Vein endothelial cell (primary cell): ENCODE measurements around a stretch of chr3.

- CAGE, long polyA plus RNA = no peak
Observed at GRCh38 chr3:58035079-58035784, 27.0 kb downstream of the FLNB start.

DNA sequence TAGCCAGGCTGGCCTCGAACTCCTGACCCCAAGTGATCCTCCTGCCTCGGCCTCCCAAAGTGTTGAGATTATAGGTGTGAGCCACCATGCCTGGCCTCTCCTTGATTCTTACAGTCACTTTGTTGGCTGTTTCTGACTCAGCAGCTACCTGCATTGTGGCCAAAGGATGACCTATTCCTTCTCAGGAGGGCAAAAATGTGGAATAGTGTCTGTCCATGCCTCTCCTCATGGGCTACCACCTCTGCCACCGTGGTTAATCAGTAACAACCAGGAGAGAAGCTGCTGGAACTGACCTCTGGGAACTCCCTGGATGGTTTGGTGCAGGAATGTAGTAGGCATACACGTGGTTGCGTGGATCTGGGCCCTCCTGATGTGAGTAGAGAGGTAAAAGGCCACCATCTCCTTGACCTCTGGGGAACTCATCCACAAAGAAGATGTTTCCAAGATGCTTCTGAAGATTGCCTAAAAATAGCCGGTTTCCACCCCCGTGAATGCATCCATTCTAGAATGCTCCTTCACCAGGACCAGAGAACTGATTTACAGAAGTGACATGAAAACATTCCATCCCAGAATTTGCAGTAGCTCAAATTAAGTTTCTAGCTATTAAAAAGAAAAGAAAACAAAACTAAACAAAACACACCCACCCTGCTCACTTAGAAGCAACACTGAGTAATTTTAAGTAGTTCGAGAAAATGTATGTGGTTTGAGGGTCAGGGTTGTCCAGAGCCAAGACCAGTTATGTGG, 63.4 kb downstream of the FLNB start:
- CAGE, long polyA plus RNA = no peak

- CAGE, long polyA plus RNA = no peak
Observed at GRCh38 chr3:58102896-58103774, 94.9 kb downstream of the FLNB start.

- CAGE, long polyA plus RNA = no peak
Observed at GRCh38 chr3:58111438-58112248, 99.1 kb downstream of the DNASE1L3 start.

DNA sequence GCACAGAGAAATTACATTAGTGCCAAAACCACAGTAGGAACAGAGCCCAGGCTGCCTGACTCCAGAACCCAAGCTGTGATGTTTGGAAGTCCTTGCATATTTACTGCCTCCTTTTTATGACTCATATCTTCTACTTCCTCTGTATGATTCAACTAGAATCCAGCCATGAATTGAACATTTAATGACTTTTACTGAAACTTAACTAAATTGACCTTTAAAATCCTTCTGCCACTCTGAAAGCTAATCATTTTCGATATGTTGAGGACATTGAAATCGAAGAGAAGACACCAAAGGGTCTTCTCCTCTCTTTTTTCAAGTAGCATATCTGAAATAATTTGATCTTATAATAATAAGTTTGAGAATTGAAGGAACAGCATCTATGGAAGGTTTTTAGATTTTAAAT, 33.8 kb upstream of the RPP14 start:
- CAGE, long polyA plus RNA = no peak

GRCh38 chr3:58342625-58343083, 10.0 kb downstream of the PXK start:
- CAGE, long polyA plus RNA = no peak

DNA sequence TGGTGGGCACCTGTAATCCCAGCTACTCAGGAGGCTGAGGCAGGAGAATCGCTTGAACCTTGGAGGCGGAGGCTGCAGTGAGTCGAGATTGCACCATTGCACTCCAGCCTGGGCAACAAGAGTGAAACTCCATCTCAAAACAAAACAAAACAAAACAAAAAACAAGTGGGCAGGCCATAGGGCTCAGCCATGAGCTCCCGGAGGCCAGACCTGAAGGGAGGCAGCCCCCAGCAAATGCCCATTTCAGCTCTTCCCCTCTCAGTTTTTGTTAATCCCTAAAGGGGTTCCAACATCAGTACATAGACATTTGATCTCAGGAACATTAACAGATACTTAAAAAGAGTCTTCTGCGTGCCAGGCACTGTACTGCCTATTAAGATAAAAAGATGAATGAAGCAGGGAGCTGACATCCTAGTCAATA, 12.0 kb downstream of the PXK start:
- CAGE, long polyA plus RNA = no peak

DNA sequence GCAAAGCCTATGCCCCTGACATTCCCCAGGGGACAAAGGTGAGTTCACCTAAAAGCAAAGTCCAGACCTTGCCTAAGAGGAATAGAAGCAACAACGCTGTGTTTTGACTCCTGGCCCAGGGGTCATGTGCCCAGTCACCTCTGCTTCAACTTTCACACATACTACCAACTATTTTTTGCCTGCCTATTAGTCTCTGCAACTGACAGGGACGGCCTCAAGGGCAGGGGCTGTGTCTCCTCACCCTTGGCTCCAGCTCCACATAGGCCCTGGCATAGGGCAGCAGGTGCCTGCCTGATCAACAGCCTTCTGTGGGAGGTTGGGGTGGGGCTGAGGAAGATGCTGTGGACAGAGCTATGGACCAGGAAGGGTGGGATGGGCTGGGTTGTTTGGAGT, 41.9 kb downstream of the FAM3D start:
- CAGE, long polyA plus RNA = no peak

DNA sequence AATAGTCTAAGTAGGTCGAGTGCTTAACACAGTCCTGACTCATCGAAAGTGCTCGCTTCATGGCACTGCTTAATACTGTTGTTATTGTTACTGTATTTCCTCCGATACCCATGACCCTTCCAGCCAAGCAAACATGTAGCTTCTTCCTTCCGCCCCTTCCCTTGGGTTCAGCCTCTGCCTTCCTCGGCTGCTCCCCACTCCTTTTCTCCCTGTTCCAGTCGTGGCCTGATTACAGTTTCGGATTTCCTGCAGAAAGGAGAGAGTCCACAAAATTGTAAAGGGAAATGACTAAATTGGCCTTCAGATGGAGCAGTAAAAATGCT, 37.8 kb downstream of the FAM3D start:
- CAGE, long polyA plus RNA = no peak

DNA sequence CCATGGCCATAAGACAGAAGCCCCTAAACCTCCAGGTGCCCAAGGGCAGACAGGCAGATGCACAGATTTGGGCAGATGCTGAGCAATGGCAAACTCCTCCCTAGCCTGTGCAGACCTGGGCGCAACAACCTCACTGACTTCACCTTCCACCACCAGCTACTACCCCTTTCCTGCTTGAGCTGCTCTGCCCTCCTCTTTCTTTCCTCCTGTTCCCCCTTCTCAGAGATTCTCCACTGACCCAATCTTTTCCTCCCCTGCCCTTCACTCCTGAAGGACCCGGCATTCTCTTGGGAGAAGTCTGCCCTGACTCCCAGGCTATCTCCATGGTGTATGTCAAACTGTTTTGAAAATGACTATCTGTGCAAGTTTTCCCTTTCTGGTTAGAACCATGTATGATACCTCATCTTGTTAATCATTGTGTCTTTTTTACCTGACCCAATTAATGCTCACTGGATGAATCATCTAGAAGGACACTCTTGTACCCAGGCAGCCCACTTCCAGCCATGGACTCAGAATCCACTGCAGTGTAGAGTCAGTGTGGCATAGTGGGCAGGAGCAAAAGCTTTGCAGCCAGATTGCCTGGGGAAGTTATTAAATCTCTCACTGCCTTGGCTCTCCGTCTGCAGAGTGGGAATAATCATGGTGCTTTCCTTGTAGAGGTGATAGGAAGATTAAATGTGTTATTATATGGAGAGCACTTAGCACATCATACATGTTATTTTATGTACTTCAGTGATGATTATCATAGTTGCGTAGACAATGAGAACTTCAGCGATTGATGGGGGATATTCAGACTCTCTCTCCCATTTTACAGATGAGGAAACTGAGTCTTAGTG, 1.2 kb downstream of the FAM3D start:
- CAGE, long polyA plus RNA = no peak

DNA sequence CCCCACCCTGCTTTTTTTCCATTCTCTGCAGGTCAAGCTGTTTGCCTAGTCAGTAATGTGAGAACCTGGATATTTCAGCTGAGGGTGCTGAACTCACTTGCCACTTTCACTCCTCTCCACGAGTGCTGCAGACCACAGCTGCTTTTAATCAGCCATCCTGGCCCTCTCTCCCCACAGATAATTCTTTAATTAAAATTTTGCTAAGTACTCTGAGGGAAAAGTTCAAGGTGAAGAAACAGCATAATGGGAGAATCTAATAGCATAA, 150.1 kb downstream of the CFAP20DC start:
- CAGE, long polyA plus RNA = no peak

DNA sequence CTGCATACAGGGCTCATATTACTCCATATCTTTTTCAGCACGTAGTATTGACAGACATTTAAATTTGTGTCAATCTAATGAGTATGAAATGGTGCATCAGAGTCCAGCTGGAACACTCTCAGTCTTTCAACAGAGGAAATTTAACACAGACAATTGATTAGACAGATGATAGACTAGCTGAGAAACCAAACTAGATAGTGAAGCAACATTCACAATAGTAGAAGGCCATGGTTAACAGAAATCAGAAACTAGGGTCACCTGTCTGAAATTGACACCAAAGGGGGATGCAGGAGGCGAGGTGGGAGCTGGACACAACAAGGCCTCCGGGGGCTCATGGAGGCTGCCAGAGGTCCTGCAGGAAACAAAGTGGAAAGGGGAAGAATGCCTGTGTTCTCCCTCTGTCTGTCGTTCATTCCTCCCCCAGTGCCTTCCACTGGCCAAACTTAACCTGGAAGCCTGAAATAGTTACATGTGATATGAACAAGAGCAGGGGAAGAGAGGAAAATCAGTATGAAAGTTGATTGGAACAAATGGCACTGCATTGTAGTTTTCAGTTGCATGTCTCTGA, 501.9 kb upstream of the CFAP20DC start:
- CAGE, long polyA plus RNA = no peak

GRCh38 chr3:60370682-60371499, 880.4 kb downstream of the FHIT start:
- CAGE, long polyA plus RNA = no peak

- CAGE, long polyA plus RNA = no peak
Observed at GRCh38 chr3:60964018-60964545, 287.2 kb downstream of the FHIT start.

- CAGE, long polyA plus RNA = no peak
Observed at GRCh38 chr3:61767209-61768217, 206.1 kb downstream of the PTPRG start.

DNA sequence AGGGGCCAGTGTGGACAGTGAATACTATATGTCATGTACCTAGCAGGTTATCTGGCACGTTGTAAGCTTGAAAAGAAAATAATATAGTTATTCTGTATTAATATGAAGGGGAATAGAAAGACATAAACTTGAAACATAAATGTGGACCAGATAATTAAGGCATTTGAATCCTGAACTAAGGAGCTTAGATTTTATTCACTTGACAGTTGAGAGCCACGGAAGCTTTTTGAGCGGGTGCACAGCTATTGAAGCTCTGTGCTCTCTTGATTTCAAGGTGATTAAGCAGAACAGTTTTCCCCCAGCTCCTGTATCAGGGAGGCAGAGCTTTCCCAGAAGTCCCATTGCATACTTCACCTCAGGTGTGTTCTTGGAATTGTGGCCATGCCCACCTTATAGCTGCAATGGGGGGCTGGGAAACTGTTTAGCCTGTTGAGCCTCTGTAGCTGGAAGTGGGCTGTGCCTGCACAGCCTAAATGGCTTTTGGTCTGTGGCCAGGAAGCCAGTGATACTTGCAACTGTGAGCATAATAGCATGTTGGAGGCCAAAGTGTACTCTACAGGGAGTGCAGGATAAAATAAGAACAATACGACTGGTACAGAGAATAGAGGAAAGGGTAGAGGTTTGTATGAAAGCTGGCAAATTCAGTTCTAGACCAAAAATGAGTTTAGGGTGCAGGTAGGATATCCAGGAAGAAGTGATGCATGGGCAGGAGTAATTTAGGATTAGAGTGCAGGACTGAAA, 248.4 kb downstream of the PTPRG start:
- CAGE, long polyA plus RNA = no peak

DNA sequence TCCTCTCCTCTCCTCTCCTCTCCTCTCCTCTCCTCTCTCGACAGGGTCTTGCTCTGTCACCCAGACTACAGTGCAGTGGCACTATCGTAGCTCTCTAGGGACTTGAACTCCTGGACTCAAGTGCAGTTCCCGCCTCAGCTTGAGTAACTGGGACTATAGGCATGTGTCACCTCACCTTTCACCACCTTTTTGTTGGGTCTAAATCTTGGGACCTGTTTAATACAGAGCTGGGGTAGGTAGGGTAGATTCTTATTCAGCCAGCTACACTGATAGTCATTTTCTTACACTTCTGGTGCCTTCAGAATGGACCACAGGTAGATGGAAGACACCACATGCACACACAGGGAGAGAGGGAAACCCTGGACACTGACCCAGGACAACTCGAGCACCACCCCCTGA, 324.3 kb downstream of the PTPRG start:
- CAGE, long polyA plus RNA = no peak

DNA sequence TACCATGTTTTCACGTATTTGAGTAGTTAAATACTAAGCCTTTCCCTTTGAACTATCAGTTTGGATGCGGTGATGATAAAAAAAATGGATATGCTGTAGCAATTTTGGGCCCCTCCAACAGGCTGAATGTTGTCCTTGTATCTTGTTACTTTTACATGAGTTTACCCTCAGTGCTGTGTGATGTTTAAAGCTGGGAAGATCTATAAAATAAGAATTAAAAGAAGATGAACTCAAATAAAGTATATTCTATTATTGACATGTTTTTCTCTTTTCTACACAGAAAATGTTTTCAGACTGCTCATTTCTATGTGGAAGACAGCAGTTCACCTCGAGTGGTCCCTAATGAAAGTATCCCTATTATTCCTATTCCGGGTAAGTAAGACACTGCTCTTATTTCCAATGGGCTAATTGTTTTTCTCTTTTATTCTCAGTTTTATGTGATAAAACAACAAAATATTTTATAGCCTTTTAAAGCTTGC, 75.3 kb upstream of the C3orf14 start:
- CAGE, long polyA plus RNA = no peak

DNA sequence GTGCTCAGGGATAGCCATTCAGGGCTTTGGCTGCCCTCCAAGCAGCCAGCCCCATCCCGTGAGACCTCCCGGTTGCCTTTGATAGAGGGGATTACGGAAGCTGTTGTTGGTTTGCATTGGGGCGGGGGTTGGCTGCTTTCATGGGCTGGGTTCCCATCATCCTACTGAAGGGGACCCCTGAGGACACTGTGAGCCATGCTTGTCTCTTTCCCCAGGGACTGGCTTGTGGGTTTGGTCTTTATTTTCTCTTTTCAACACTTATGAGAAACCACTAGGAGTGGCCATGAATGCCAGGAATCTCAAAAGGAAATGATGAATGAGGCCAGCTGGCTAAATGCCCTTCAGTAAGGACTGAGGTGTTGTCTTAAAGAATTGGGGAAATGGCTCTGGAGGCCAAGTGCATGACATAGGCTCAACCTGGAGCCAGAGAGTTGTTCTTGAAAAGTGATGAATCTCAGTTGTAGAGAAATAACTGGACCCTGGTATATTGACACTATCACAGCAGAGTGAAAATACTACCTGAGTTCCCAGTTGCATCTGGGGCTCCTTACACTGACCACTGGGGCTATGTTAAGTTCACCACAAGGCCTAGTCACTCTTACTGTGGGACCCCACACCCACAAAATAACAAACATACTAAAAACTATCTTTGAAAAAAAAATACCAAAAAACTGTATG, 234.4 kb upstream of the FEZF2 start:
- CAGE, long polyA plus RNA = no peak

DNA sequence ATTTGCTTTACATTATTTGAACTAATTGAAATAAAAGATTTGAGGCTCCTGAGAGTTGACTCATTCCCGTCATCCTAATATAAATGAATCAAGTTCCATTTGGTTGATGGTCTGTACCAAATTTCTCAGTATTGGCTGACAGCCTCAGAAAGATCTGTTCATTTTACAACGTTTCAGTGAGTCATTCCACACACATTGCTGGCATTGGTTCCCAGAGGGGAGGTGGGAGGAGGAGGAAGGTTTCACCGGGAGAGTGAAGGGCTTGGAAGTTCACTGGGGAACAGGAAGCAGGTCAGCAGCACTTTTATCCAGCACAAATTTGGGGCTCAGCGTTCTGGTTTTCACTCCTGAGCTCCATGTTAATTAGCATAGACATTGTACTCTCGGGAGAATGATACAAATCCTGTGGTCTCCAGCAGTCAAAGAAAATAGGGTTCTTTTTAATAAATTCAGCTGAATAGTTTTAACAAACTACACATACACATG, 176.8 kb upstream of the CADPS start:
- CAGE, long polyA plus RNA = no peak